Right cardiac atrium (tissue), 1 donor: ENCODE measurements around a stretch of chr3.

DNA sequence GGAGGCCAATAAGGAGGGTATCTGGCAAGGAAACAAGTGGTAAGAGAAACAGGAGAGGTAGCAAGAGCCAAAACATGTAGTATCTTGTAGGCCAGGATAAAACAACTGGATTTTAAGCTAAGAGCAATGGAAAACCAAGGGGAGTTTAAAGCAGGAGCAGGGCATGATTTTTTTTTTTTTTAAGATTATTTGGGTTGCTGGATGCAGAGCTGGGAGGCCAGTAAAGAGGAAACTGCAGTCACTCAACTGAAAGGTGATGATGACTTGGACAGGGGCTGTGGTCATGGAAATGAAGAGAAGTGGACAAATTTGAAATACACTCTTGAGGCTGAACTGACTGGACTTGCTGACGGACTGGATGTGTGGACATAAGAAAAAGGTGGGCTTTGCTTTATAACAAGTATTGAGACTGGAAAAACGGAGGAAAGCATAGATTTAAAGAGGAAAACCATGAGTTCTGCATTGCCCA is 828 bp downstream of the XPC start:
- PRO-cap, result no peak

DNA sequence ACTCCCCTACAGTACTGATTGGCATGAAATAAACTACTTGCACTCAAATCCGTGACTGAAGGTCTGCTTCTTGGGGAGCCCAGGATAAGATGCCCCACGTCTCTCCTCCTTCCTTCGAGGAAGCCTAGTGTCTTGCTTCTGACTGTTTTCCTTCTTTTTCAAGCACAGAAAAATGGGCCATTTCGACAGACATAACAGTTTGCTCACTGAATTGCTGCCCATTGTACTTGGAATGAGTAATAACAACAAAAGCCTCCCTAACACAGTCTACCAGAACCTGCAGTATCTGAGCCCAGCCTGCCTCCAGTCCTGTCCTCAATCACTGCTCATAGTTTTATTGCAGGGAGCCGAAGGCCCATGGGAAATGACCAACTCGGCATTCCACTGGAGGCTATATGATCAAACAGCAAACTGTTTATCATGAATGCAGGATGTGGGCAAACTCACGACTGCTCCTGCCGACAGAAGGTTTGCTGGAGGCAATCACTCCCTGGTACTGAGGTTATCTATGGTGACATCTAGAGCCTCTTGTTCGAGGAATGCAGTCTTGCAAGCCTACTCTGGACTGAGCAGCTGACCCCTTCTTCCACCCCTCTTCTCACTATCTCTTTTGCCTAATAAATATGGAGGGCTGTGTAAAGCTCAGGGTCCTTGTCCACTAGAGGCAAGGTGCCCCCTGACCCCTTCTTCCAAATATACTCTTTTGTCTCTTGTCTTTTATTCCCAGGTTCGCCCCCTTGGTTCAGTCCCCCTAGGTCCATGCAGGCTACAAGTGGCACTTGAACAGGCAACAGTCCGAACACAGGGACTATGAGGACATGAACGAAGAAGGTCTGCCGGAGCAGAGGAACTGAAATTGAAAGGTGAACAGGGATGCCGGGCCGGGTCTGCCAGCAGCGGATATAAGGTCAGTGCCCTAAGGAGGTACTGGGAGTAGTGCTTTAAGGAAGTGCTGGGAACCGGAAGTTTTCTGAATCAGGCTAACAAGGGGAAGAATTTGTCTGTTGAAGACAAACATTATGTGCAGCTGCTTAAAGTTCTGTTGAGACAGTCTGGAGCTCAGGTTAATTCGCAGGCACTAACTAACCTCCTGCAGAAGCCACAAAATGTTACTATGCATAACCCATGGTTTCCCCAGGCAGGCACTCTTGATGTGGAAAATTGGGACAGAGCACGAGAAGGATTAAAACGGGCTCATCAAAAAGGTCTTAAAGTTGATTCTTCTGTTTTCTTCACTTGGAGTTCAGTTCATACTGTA is 46.5 kb downstream of the LSM3 start:
- PRO-cap, result no peak

DNA sequence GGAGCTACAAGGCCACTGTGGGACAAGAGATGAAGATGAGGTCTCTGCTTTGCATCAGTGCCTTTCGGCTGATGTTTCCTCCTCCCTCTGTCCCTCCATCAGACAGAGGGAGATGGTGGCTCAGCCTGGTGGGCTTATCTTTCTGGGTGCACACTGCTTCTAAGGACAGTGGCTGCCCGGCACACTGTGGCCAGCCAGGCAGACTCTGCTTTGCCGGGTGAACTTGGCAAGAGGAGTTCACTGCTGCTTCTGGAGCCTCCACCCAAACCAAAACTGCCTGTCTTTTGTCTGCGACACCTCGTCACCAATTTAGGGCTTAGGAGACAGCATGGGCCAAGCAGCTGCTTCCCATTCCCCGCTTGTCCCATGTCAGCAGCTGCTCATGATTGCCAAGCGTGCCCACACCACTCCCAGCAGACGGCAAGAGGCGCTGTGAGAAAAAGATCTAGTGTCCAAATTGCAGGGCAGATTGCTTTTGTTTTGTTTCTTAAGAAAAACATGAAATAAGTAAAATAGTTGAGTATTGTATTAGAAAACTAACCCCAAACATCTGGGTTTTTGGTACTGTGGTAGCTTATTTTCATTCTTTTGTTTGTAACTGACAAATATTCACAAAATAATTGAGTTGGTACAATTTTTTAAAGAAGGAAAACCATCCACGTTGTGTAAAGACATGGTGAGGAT is 57.3 kb downstream of the LSM3 start:
- PRO-cap, result bidirectional peak, plus-strand start at position 413 of the sequence, minus-strand start at position 212 of the sequence

- PRO-cap, result no peak
Observed at GRCh38 chr3:14289539-14290040, 111.0 kb downstream of the LSM3 start.

- PRO-cap, result no peak
Observed at GRCh38 chr3:14389078-14389784, 13.2 kb upstream of the SLC6A6 start.

DNA sequence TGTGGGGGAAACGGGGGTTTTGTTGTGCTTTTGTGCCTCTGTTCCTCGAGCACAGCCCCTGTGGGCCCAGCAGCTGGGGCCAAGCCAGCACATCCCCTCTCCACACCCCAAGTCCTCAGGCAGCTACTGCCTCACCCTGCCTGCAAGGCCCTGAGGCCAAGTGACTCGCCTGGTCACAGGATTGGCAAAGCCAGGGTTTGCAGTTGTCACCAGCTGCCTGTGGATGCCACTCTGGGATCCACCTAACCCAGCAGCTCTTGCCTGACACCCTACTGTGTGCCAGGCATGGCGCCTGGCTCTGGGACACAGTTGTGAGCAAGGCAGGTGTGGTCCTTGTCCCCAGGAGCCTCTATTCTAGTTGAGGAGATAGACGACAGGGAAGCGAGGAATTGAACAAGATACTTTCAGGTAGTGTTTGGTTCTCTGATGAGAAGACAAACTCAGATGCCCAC is 39.2 kb downstream of the SLC6A6 start:
- PRO-cap, result no peak

DNA sequence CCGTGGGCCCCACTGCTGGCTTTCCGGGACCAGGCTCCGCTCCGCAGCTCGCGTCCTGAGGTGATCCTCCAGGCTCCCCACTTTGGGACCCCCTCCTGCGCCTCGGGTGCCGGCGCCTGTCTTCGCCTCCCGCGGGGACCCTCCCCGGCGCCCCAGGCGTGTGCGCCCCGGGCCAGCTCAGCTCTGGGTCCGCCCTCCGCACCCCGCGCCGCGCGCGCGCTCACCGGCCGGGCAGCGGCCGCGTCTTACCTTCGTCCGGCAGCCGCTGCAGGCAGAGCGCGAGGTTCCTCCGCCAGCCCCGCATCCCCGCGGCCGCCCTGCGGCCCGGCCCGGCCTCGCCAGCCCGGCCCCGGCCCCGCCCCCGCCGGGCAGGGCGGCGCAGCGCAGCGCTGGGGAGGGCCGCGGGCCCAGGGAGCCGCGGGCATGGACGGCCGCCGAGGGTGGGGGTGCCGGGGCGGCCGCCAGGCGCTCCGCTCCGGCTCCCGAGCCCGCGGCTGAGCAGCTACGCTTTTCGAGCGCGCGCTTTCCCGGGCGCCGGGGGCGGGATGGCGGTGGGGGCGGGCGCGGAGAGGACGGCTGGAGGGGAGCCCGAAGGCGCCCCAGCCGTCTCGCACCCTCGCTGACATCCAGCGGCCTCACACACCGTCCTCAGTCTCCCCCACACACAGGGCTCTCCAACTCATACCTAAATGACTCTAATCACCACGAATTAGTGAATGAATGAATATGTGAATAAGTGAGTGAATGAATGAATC is 48.7 kb upstream of the CCDC174 start:
- PRO-cap, result no peak

- PRO-cap, result no peak
Observed at GRCh38 chr3:14616925-14617326, 34.6 kb upstream of the CCDC174 start.

DNA sequence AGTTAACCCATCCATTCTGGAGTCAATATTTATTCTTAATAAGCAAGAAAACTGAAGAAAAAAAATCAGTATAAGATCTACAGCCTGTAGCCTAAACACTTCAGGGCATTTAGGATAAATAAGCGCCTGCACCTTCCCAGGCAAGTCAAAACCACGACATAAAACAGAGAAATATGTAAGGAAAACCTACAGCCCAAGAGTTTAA is 878 bp upstream of the NR2C2 start:
- PRO-cap, result no peak

DNA sequence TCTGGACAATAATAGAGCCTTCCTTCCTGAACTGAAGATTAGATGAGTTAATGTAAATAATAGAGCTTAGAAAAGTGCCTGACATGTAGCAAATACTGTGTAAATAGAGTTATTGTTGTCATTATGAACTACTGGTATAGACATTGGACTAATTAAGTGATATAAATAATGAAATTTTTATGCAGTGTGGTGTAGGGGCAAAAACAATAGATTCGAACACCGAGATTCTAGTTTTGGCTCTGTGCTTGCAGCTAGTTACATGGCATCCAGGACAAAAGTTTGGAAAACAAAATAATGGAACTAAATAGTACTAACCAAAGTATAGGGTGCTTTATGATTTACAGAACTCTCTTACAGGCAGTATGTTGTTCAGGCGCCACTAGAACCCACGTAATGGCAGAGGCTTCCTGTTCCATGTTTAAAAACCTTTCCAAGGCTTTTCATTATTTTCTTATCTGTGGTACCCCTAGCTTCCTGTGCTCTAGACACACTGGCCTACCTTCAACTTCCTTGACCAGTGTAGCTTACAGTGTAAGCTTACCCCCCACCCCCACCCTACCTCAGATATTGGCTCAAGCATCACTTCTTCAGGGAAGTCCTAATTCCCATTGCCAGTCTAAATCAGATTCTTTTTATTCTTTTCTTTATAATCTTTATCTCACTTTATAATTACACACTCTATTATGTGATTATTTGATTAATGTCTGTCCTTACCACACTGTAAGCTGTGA is 2.8 kb downstream of the NR2C2 start:
- PRO-cap, result no peak

DNA sequence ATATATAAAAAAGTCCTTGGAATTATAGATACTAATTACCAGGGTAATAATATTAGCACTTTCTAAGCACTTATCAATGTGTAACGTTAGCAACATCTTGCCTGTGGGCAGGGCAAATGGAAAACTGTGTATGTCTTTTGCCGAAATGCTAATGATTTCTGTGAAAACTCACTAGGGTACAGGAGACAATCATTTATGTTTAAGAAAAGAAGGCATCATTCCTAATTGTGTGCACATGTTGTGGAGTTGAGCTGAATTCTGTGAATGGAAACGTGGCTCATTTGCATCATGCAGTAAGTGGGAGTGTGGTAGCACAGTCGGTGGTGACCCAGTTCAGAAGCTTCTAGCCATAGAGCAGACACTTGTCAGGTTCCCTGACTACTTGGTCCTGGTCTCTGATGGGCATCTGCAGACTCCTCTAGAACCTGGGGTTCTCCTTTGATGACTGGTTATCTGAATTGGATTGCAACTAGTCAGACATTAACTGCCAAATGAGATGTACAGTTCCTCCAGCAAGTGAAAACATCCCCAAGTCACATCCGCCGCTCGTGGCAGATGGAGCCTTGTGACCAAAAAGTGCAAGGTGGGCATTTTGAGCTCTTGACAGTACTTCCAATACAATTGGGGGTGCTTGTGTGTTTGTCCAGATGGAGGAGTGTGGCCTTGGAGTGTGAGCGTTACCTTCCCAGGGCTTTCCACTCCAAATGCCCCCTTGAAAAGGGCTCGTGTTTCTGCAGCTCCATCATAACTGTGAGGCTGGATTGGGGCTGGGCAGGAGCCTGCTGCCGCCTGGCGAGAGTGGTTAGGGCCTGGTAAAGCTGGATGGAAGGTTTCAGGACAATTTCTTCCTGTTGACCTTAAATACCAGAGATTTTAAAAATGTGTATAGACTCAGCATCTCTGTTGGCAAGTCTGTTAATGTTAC is 21.5 kb downstream of the MRPS25 start:
- PRO-cap, result no peak

- PRO-cap, result no peak
Observed at GRCh38 chr3:15228109-15228811, 22.2 kb downstream of the CAPN7 start.

- PRO-cap, result no peak
Observed at GRCh38 chr3:15252786-15253692, 47.0 kb downstream of the CAPN7 start.

GRCh38 chr3:15270270-15270765 is 62.1 kb downstream of the SH3BP5 start:
- PRO-cap, result no peak

DNA sequence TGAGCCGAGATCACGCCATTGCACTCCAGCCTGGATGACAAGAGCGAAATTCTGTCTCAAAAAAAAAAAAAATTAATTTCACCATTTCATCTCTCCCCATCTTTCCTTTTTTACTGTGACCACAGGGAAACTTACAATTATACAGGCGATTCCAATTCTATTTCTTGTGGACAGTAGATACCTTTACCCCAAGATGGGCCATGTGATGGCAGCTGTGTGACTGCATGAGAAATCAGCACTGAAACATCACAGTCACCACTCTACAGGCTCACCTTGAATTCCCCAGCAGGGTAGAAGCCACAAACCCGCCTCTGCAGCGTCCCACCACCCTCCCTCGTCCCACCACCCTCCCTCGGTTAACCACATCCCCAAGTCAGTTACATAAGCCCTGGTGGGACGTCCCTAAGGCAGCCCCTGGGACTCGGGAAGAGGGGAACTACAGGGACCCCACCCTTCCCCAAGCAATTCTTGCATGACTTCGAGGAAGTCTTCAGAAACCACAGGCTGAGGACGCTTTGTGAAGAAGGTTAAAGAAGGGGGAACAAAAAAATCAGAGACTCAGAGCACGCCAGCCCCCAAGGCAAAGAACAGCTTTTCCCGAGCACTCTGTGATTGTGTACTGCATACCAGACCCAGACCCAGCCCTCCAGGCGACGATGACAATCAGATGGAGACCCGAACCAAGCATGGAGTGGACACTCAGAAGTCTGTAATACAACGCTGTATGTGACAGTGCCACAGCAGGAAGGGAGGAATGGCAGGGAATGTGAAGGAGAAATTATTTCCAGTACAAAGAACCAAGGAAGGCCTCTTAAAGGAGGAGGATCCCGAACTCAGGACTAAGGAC is 60.5 kb downstream of the SH3BP5 start:
- PRO-cap, result no peak

- PRO-cap, result no peak
Observed at GRCh38 chr3:15273147-15273639, 59.2 kb downstream of the SH3BP5 start.

DNA sequence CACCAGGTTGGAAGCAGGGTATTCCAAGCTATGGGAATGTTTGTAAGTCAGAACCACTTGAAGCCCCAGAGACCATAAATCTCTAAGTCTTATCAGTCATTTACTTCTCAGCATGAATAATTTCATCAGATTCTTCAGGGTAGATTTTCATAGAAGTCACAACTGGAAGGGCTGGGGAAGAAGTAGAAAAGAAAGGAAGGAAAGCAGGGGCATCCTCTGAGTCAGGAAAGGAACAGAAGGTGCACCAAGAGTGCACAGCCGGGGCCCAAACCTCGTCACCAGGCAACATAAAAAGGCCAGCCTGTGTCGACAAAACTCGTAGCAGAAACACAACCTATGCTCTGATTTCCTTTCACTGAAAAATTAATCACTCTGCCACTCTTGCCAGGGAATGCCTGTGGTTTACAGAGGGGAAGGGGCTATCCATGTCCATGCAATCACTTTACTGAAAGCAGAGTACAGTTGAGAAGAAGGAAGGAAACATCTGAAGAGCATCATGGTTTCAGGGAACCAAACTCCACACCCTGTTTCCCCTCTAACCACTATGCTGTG is 40.6 kb downstream of the SH3BP5 start:
- PRO-cap, result no peak

DNA sequence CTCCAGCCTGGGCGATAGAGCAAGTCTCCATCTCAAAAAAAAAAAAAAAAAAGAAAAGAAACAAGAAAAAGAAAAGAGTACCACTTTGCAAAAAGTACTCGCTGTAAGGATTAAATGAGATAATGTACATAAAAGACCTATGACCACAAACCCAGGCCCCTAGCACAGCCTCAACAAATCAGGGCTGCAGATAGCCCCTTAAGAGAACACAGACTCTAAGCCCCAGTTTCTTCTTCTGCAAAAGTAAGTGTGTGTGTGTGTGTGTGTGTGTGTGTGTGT is 38.4 kb downstream of the SH3BP5 start:
- PRO-cap, result no peak

DNA sequence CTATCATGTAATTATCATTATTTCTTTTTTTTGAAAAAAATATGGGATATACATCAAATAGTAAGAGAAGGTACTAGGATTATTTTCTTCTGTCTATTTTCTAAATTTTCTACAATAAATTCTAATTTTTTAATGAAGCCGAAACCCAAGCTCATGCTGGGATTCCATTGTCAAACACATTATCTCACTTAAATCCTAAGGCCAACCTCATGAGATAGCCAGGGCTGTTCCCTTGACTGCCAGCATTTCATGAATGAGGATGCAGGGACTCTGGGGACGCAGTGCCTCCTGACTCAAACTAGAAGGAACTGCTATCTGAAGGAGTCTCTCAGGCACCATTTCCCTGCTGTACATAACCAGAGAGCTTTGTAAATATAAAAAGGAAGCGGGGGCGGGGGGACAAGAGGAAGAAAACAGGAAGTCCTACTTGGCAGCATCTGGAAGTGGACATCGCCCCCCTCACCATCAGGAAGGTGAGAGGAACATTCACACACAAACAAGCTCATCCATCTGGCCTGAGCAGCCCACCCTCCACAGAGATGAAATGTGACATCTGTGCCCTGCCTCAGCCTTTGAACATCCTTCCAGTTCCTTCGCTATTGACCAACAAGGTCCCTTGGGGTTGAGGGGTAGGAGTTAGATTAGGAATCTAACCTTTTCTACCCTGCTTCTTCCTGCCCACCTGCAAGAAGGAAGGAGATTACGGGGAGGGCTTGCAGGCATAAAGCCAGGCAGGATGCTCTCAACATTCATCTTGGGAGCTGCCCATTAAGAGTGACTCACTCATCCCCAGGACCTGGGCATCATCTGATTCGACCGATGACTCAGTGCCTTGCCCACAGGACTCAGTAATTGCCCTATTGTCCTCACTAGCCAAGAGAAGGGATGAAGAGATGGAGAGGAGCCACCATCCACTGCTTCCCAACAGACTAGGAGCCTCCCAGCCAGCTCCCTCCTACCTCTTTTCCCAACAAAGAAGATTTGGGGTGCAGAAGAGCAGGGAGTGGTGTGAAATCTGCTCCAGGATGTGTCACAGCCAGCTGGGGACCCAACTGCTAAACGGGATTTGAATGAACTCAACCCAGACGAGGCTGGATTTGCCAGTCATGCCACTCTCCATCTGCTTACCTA is 31.9 kb downstream of the SH3BP5 start:
- PRO-cap, result no peak

GRCh38 chr3:15310394-15311179 is 21.8 kb downstream of the SH3BP5 start:
- PRO-cap, result no peak